Mesenteric fat pad (tissue), 1 donor: Measurements from ENCODE around the genes LMCD1, CAV3, RAD18 and CAMK1.

DNA sequence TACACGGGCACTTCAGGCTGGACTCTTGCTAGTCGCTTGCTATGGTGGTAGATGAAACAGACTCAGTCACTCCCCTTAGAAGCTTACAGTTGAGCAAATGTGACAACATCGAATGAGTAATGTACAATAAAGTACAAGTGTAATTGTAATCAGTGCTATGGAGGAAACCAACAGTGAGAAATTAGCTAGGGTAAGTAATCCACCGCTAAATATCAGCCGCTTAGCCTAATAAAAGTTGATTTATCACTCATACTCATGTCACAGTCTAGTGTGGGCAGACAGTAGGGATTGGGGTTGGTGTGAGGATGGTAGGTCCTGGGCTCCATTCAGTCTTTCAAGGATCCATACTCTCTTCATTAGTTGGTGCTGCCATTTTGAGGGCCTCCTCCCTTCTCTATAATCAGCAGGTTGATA, 693.5 kb downstream of the GRM7 start:
- PRO-cap: no peak

GRCh38 chr3:7739703-7740109, 761.9 kb upstream of the LMCD1 start:
- PRO-cap: no peak

GRCh38 chr3:8492907-8493775, 8.5 kb upstream of the LMCD1 start:
- PRO-cap: no peak

- PRO-cap: bidirectional peak, plus-strand start at chr3:8501825, minus-strand start at chr3:8501560
These were observed at the start of gene LMCD1 for GRCh38 chr3:8501239-8502226. Gene LMCD1 (plus strand): TSS chr3:8501823.

GRCh38 chr3:8503415-8503898, 1.8 kb downstream of the LMCD1 start:
- PRO-cap: no peak

- PRO-cap: no peak
These were observed 63.8 kb downstream of the SSUH2 start for GRCh38 chr3:8580733-8581288.

GRCh38 chr3:8652391-8652740, 7.8 kb upstream of the SSUH2 start:
- PRO-cap: no peak

DNA sequence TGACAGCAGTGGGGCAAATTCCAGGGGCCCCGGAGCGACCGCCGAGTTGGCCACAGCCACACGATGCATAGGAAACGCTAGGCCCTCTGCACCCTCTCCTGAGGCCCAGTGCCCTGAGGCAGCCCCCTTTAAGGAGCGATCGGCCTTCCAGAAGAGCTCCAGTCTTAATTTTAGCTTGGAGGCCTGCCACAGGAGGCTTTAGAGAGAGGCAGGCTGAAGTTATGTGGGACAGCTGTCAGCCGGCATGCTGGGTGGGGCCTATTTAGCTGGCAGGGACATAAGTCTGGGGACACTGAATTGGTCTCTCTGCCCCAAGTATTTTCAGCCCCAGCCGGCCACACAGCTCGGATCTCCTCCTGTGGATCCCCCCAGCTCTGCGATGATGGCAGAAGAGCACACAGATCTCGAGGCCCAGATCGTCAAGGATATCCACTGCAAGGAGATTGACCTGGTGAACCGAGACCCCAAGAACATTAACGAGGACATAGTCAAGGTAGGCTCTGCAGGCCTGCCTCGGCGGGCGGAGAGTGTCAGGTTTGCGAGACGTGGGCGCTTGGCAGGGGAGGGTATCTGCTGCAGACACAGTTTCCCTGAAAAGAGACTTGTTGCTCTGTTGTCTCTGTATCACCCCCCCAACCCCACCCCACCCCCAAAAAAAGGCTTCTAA, at the start of gene CAV3:
TSS of gene CAV3 (plus strand) at position 305 of the 667 bp plus-strand sequence.
- PRO-cap: no peak

- PRO-cap: unidirectional peak, minus-strand start at chr3:8963470
These were observed at the start of gene RAD18 for GRCh38 chr3:8962877-8963906. Gene RAD18 (minus strand): TSS chr3:8963472.

DNA sequence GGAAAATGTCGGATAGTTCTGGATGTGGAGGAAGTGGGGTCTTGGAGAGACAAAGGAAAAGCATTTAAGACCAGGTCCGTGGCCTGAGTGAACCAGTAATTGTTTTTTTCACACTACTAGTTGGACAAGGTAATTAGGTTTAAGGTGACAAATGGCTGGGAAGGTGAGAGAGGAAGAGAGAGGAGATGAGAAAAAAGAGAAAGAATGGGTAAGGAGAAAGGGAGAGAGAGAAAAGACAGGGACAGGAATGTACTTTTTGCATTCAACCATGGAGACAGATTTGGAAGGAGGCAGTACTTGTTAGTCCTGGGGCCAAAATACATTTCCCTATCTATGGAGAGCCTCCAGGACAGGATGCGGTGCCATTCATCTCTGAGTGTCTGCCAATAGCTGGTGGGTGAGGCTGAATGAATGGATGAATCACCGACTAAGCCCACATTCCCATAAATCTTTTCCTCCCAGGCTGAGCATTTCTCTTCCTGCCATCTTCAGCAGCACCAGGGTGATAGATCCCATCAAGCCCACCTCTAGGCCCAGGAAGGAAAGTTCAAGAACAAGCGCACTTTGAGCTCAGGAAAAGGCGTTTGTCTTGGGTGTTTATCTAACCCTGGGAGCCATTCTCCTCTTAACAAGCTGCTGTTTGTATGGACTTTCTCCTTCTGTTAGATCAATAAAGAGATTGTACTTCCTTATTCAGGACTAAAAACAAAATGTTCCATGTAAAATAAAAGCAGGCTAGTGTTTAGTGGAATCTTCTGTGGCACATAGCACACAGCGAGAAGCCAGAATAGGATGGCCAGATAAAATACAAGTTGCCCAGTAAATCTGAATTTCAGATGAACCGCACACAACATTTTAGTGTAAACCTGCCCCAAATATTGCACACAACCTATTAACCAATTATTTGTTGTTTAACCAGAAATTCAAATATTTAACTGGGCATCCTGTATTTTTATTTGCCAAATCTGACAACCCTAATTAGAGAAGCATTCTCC, 1.7 kb upstream of the RAD18 start:
- PRO-cap: no peak

GRCh38 chr3:9102352-9102833, 139.1 kb upstream of the RAD18 start:
- PRO-cap: no peak

DNA sequence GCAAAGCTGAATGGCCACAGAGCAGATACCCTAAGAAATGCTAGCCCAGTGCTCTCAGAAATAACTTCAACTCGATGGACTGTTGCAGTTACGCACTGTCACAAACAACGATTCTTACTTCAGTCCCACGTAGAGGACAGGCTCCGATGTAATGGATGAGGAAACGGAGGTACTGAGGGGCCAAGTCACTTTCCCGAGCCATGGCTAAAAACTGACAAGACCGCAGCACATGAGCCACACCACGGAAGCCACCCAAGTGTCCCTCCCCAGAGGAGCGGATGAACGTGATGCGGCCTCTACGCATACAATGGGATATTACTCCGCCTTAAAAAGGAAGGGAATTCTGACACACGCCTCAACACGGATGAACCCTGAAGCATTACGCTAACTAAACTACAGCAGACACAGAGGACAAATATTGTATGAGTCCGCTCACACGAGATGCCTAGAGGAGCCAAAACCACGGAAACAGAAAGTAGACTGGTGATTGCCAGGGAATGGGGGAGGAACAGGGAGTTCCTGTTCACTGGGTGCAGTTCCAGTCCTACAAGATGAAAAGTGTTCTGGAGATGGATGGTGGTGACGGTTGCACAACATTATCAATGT, 32.8 kb downstream of the SRGAP3 start:
- PRO-cap: no peak

GRCh38 chr3:9342580-9343211, 20.2 kb upstream of the THUMPD3 start:
- PRO-cap: no peak

DNA sequence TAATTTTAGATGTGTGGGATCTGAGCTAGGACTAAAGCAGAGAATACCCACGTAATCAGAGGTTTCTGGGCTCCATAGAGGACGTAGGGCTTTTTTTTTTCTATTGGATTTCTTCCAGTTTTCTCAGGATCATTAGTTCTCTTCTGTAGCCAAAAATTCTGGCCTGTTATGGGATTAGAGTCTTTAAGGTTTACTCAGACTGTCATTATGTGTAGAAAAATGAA, 1.8 kb downstream of the SETD5 start:
- PRO-cap: no peak

- PRO-cap: no peak
These were observed 56.3 kb downstream of the SETD5 start for GRCh38 chr3:9453663-9454265.

DNA sequence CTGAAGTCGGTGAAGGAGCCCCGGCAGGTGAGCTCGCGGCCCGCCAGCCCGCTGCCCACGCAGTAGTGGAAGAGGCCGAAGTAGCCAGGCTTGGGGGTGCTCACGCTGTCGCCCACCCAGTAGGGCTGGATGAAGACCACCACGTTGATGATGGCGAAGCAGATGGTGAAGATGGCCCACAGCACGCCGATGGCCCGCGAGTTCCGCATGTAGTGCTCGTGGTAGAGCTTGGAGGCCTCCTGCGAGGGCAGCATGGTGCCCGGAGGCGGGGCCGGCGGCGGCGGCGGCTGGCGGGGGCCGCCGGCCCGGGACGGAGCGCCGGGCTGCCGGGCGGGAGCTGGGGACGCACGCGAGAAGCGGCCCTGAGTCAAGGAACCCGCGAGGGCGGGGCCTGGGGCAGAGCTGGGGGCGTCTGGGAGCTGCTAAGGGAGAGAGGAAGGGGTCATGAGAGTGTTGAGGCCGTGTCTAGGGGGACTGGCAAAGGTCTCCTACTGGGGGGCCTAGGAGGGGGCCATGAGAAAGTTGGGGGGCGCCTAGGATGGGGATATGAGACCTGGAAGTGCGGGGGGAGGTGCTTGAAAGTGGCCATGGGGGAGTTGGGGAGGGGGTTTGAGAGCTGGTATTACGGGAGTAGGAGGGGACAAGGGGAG, 1.1 kb downstream of the LHFPL4 start:
- PRO-cap: no peak

- PRO-cap: no peak
These were observed 9.3 kb upstream of the BRPF1 start for GRCh38 chr3:9722222-9722703.

GRCh38 chr3:9769429-9770273, at the start of gene CAMK1:
Gene CAMK1 (minus strand): TSS chr3:9769947.
- PRO-cap: bidirectional peak, plus-strand start at chr3:9770057, minus-strand start at chr3:9769938

- PRO-cap: no peak
These were observed 4.9 kb downstream of the TADA3 start for GRCh38 chr3:9786997-9788113.

GRCh38 chr3:10003054-10003859, 16.6 kb upstream of the EMC3 start:
- PRO-cap: no peak